ENCODE measurements around the genes SLC25A17 and EP300.

- RRBS = no CpG with 5 or more reads among the region's 9 CpGs
Measured at GRCh38 chr22:40040877-40041739, 46.4 kb downstream of the FAM83F start.

- RRBS = no CpG with 5 or more reads among the region's 9 CpGs
Measured at GRCh38 chr22:40081706-40083047, 87.4 kb downstream of the FAM83F start.

GRCh38 chr22:40180037-40180695 lies 2.4 kb downstream of the TNRC6B start:
- RRBS = no CpG with 5 or more reads among the region's 4 CpGs

GRCh38 chr22:40220599-40221275 lies 43.0 kb downstream of the TNRC6B start:
- RRBS = no CpG with 5 or more reads among the region's 11 CpGs

- RRBS = no CpG with 5 or more reads among the region's 4 CpGs
Measured at GRCh38 chr22:40258383-40259119, 80.8 kb downstream of the TNRC6B start.

GRCh38 chr22:40323056-40323408 lies 23.3 kb upstream of the ADSL start:
- RRBS = no CpG with 5 or more reads among the region's 9 CpGs

- RRBS = no CpG with 5 or more reads among the region's 10 CpGs
Measured at GRCh38 chr22:40330601-40331032, 15.7 kb upstream of the ADSL start.

GRCh38 chr22:40331956-40332367 lies 14.3 kb upstream of the ADSL start:
- RRBS = no CpG with 5 or more reads among the region's 6 CpGs

- RRBS = no CpG with 5 or more reads among the region's 2 CpGs
Measured at GRCh38 chr22:40512343-40512903, 124.1 kb downstream of the MRTFA start.

DNA sequence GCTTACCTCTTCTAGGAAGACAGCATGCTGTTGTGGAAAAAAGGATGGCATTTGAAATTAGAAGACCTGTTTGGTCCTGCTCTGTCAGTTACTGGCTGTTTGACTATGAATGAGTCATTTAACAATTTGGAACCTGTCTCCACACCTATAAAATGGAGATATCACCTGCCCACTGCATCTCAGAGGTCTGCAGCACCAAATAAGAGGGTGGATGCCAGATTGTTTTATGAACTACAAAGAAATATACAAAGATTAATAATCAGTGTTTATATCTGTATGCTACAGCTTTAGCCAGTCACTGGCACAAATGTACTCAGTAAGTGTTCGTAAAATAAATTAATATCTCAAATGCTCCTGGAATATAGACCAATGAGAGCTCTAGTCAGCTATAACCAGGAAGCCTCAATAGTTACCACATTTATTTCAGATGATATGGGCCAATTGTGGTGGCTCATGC lies 60.7 kb downstream of the SLC25A17 start:
- RRBS = no CpG with 5 or more reads among the region's 1 CpG

DNA sequence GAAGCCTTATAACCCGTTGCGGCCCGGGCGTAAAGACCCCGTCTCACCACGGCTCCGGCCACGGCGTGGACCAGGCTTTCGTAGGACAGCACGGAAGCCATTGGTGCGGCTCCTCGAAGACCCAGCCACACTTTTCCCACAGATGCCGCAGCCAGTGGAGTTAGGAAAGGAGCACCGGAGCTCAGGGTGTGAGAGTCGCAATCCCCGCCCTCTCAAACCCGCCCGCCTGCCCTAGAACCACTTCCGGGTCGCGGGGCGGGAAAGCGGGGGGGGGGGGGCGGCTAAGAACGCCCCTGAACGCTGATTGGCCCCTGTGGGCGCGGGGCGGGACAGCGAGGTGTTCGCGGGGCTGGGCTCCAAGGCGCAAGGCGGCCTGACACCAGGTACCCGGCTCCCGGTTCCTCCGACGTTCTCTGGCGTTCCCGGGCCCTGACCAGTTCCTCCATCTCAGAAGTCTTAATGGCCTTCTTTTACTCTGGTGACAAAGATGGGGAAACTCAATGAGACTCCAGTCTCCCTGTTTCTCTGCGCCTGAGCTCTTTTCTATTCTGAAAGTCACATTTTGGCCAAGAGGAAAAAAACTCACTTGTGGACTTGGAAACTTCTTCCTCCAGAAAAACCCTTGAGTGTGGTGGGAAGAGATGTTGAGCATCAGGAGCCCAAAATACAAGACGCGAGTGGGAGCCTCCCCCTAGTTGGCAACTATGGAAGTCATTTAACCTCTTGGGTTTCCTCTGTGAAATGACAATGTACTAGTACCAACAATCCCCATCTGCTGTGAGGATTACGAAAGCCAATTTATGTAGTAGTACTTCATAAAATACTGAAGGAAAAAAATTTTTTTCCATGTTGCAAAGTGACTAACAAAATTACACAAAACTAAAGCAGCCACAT lies at the start of gene SLC25A17:
SLC25A17 (minus strand) TSS at position 199 of the 894 bp plus-strand sequence.
- RRBS = 1% methylated on average over 7 of the region's 45 CpGs

DNA sequence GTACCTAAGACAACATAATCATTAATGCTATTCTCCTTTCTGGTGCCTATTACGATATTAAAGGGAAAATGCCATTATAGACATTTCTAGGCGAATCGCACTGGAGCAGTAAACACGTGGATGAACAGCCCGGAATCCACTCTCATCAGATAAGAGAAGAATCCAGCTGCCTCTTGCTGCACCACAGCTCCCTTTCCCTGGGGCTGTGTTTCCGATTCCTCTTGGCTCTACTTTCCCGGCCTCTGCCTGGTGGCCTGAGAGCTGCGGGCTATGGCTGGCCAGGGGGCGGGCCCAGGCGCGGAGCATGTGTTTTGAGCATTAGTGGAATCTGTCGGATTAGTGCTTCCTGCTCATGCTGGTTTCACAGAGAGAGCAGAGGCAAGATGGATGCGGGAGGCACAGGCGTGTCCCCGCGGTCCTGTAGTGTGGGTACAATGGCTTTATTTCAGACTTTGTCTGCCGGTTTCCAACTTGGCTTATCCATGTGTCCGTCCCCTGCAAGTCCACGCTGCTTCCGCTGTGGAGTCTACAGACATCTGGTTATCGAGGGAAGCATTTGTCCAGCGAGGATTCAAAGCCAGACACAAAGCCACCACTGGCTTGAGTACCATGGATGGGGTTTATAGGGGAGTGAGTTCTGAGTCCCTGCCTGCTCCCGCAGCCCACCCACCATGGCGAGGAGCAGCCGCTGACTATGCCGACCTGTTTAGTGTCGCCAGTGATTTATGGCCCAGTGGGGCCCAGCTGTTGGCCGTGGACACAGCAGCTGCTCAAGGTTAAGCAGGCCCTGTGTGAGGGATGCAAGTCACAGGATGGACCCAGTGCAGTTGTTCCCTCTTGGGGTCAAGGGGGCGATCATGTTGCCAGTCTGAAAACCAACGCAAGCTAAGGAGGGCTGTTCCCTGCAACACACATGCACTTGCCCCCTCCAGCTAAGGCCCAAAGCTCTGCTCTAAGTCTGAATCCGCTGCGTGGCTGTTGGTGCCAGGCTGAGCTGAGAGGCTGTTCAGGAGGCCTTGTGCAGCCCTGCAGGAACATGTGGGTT lies 43.4 kb upstream of the EP300 start:
- RRBS = 28% methylated on average over 3 of the region's 32 CpGs

DNA sequence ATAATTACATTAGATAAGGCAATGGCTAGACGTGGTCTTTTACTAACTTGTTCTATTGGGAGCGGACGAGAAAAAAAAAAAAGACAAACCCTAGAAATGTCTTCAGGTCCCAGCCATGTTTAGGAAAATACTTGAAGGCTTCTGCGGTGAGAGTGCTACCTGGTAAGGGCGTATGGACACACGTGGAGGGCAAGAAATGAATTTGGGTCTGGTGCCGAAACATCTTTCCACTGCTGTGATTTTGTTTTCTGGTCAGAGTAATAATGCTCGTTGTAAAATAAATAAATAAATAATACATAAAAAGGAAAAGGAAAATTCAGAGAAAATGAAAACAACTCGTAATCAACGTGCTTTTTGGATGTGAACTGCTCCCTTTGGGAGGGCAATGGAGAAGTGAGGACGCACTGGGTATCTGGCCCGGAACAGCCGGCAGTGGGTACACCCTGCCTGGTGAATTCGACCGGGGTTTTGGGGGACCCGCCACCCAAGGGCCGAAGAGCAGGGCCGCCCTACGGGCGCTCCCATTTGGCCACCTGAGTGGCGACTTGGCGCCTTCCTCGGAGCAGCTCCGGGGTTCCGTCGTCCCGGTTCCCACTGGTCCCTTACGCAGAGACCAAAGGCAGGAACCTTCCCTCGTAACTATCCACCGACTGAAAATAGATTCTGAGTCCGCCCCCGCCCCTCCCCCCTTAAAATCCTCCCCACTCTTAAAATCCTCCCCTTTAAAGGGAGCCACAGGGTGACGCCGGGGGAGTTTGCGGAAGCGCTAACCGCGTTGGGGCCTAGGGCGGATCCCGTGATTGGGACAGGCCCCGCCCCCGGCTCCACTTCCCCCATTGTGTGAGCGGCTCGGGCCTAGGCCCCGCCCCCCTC lies 1.4 kb upstream of the EP300 start:
- RRBS = 1% methylated on average over 19 of the region's 45 CpGs

DNA sequence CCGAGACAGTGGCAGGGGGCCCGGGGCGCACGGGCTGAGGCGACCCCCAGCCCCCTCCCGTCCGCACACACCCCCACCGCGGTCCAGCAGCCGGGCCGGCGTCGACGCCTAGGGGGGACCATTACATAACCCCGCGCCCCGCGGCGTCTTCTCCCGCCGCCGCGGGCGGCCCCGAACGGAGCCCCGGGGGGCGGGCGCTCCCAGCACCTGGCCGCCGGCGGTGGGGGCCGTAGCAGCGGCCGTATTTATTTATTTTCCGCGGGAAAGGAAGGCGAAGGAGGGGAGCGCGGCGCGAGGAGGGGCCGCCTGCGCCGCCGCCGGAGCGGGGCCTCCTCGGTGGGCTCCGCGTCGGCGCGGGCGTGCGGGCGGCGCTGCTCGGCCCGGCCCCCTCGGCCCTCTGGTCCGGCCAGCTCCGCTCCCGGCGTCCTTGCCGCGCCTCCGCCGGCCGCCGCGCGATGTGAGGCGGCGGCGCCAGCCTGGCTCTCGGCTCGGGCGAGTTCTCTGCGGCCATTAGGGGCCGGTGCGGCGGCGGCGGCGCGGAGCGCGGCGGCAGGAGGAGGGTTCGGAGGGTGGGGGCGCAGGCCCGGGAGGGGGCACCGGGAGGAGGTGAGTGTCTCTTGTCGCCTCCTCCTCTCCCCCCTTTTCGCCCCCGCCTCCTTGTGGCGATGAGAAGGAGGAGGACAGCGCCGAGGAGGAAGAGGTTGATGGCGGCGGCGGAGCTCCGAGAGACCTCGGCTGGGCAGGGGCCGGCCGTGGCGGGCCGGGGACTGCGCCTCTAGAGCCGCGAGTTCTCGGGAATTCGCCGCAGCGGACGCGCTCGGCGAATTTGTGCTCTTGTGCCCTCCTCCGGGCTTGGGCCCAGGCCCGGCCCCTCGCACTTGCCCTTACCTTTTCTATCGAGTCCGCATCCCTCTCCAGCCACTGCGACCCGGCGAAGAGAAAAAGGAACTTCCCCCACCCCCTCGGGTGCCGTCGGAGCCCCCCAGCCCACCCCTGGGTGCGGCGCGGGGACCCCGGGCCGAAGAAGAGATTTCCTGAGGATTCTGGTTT lies at the start of gene EP300:
EP300 (plus strand) TSS at position 668 of the 1,050 bp plus-strand sequence.
- RRBS = 1% methylated on average over 96 of the region's 136 CpGs

DNA sequence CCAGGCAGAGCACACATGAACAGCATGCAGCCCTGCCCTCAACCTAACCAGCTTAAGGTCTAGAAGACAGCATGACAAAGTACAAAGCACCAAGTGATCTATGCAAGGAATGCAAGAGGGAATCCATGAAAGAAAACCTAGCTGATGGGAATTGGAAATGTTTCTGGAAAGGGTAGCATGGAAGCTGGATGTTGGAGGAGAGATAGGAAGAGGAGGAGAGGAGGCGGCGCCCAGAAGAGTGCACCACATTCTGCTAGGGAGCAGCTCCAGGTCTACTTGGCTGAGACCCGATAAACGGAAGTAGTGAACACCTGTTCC lies 23.7 kb upstream of the L3MBTL2 start:
- RRBS = no CpG with 5 or more reads among the region's 4 CpGs

DNA sequence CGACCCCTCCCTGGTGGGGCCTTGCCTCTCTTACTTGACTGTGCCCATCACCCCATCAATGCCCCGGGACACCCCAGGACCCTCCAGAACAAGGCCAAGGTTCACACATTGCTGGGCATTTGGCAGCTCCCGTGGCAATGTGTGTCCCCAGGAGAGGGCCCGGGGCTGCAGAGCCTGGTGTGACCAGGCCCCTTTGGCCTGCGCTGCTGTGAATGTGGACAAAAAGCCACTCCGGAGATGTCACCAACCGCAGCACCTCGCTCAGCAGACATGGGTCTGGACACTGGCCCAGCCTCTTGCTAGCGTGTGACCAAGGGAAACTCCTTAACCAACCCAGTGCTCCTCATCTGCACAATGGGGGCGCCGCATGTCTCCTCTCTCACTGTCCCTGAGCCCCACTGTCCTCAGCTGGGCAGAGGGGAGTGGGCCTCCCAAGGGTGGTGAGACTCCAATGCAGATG lies 8.0 kb upstream of the CHADL start:
- RRBS = 97% methylated on average over 5 of the region's 11 CpGs

DNA sequence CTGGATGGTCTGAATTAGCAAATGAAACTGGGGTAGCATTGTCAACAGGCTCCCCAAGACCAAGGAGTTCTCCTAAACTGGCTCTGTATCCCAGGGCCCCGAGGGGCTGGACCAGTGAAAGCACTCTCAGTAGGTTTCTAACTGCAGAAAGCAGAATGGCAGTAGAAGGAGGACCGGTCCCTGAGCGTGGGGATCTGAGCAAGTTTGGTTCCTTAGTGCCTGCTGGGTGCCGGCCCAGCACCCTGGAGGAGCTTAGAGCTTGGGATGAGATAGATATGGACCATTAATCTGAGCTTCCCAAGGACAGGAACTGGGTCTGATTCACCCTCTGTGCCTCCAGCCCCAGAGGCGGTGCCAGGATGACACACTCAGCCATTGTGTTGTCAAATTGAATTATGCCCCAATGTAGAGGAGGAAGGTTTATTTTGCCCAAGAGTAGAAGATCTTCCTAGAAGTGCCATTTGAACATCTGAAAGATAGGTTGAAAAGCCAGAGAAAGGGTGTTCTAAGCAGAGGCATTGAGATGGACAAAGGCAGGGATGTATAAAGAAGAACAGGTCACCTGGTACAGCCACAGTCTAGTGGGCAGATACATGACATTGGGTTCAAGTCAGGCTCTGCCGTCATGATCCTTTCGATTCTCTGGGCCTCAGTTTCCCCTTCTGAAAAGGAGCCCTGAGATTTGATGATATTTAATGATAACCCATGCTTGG lies 4.4 kb downstream of the ZC3H7B start:
- RRBS = 95% methylated on average over 3 of the region's 7 CpGs

- RRBS = no CpG with 5 or more reads among the region's 5 CpGs
Measured at GRCh38 chr22:41344463-41344872, 37.3 kb upstream of the TEF start.

DNA sequence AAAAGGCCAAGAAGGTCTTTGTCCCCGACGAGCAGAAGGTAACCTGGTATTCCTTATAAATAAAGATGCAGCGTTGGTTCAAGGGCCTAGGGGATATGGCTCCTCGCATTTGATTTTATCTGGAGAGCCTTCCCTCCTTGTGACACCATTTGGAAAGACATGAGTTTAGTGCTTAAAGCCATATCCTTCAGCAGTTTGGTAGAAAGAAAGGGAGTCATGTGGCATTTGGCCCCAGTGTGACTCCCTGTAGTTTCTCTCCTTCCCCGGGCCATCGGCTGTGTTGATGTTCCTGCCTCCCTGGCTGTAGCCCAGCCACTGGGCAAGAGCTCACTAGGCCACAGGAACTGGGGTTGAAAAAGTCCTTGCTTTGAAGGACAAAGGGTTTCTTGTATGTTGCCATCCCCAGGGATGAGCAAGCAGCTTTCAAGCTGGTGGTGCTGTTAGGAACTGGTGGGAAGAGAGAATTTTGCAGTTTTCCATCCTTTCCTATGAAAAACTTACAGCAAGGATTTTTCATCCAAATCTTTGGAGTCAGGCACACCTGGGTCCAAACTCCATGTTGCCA lies 12.6 kb downstream of the TEF start:
- RRBS = no CpG with 5 or more reads among the region's 6 CpGs